Monocyte (primary cell): ENCODE results near the gene CALY.

- PRO-cap, 2 experiments: no peak in any of the 2 experiments
These were observed 9.2 kb upstream of the PWWP2B start for GRCh38 chr10:132387528-132388421.

- PRO-cap, 2 experiments: peak in 2 of 2 experiments; most common plus-strand start chr10:132419179 (in 2); most common minus-strand start chr10:132419030 (in 2)
These were observed 21.8 kb downstream of the PWWP2B start for GRCh38 chr10:132418515-132419556.

GRCh38 chr10:132430007-132430556 lies 33.1 kb downstream of the PWWP2B start:
- PRO-cap, 2 experiments: peak in 1 of 2 experiments; most common plus-strand start chr10:132430267 (in 1)

DNA sequence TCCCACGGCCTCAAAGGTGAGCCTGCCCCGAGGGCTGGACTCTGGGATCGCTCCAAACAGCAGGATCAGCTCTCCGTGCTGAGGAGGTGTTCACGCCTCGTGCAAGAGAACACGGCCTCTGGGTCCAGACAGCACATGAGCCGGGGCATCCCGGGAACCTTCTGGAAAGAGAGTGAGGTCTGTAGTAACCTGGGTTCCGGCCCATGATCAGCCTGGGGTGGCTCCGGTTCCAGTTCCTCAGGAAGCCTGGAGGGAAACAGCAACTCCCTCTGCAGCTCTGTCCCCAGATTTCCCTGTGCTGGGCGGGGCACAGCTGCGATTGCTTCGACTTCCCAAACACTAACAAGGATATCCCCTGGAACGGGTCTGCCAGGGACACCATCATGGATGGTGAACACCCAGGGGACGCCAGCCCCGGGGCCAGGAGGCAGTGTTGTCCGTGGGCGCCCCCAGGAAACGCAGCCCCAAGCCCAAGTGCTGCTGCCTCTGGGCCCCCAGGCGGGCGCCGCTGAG lies 18.0 kb upstream of the INPP5A start:
- PRO-cap, 2 experiments: no peak in any of the 2 experiments

DNA sequence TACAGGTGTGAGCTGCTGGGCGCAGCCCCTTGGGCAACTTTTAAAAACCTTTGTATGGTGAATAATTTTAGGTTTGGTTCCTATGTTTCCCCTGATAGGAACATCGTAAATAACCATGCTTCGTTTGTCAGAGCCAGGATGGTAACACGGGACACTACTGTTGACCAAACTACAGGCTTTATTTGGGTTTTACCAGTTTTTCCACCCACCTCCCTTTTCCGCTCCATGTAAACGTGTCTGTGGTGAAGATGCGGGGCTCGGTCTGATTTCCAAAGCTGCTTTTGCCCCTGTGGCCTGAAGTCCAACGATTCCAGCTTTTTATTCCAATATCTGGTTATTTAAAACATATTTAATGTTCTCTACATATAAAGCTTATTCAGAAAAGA lies 29.8 kb downstream of the INPP5A start:
- PRO-cap, 2 experiments: peak in 2 of 2 experiments; most common plus-strand start position 234 of the sequence (in 2)

DNA sequence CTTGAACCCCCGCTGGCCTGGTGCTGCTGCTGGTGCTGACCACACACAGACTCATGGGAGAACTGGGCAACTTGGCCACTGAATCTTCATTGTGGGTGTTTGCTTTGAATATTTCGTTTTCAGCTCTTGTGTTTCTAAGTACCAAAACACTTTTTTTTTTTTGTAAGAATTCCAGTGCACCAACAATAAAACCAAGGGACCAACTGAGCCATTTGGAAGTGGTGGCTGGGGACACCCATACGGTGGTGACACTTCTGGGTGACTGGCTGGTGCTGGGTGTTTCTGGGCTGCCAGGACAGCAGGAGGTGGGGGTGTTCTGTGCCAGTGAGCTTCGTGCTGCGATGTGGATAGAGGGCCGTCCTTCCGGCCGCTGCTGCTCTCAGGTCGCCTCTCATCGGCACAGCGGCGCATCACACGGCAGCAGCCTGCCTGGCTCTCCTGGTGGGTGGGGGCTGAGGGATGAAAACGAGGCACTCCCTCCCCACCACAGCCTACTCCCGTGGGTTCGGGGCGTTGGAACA lies 33.0 kb downstream of the INPP5A start:
- PRO-cap, 2 experiments: peak in 2 of 2 experiments; most common plus-strand start position 289 of the sequence (in 2); most common minus-strand start position 205 of the sequence (in 1)

- PRO-cap, 2 experiments: no peak in any of the 2 experiments
These were observed 34.7 kb downstream of the INPP5A start for GRCh38 chr10:132572334-132572688.

- PRO-cap, 2 experiments: no peak in any of the 2 experiments
These were observed 2.0 kb downstream of the NKX6-2 start for GRCh38 chr10:132783656-132784554.

DNA sequence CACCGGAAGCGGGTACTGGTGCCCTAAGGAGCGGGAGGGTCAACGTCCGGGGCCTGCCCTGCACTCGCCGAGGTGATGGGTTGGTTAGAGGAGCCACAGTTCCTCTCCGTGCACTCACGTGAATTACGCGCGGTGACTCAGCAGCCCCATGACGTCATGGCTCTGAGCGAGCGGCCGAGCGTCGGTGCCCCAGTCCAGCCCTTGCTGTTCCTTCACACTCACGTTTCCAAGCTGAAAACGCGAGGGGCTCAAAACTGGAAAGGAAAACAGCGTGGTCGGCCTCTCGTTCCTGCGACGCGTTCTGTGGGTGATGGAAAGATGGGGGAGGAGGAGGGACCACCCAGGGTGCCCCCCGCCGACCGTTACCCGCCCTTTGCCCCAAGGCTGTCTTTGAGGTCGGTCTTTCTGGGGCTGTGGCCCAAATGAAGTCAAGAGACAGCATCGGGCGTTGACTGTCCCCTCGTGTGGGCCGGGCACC lies 70.3 kb upstream of the CFAP46 start:
- PRO-cap, 2 experiments: peak in 2 of 2 experiments; most common plus-strand start position 201 of the sequence (in 1); most common minus-strand start position 74 of the sequence (in 2)

DNA sequence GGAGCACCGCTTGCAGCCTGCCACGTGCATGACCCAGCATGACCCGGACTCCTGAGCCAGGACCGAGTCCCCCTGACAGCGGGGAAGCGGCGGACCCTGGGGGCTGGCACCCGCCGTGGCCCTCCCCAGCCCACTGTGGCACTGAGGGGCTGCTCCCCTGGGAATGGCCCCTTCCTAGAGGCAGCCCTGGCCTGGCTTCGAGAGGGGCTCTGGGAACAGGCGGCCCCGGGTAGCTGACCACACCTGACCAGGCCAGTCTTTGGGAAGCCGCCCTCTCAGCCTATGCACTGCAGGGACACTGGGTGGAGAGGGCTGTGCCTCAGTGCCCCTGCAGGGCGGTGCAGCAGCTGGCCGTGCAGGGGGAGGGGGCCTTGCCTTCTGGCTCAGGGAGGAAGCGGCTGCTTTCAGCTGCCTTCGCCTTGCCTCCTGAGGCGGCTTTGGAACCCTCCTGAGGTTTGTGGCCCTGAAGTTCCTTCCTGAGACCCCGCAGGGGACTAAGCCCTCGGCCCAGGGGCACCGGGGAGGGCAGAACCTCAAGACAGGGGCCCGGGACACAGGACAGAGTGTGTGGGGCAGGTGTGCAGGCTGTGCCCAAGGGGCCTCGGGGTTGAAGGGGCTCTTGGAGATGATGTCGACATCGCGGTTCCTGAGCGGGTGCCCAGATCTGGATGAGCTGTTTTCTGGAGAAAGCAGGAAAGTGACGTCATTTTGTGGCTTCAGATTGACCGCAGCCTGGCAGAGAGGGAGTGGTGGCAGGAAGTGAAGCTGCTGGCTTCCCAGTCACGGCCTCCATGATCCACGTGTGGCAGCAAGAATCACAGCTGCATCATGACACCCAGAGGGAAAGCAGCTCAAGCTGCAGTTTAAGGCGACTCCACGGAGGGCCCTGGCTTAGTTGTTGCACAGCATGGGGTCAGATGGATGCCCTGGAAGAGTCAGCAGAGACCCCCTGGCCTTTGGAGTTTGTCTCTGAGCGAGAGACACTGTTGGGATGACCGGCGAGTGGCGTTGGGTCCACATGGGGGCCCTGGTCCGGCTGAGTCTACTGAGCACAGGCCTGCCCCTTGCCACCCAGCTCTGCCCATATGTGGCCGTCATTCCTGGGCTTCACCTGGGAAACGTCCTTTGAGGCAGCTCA lies 17.6 kb downstream of the ADAM8 start:
- PRO-cap, 2 experiments: peak in 2 of 2 experiments; most common plus-strand start position 894 of the sequence (in 2); most common minus-strand start position 603 of the sequence (in 1)

- PRO-cap, 2 experiments: peak in 1 of 2 experiments; most common plus-strand start chr10:133312623 (in 1)
These were observed 3.8 kb downstream of the ZNF511 start for GRCh38 chr10:133312366-133312996.

GRCh38 chr10:133336668-133337432 lies at the start of gene CALY:
TSS of gene CALY (minus strand) at chr10:133336896.
- PRO-cap, 2 experiments: no peak in any of the 2 experiments

- PRO-cap, 2 experiments: no peak in any of the 2 experiments
These were observed 2.7 kb upstream of the PRAP1 start for GRCh38 chr10:133344373-133344882.

DNA sequence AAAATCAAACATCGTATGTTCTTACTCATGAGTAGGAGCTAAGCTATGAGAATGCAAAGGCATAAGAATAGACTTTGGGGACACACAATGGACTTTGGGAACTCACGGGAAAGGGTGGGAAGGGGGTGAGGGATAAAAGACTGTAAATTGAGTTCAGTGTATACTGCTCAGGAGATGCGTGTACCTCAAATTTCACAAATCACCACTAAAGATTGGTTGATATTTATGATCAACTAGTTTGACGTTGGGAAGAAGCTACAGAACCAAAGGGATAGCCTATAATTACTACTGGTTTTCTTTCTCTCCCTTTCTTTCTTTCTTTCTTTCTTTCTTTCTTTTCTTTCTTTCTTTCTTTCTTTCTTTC lies 15.2 kb downstream of the CYP2E1 start:
- PRO-cap, 2 experiments: no peak in any of the 2 experiments